Astrocyte (in vitro differentiated cells and primary cell): ENCODE measurements around the gene EXOSC6.

- PRO-cap, result no peak
- RRBS, 2 experiments, result no CpG with 5 or more reads among the region's 3 CpGs
Observed at GRCh38 chr16:68782026-68782376, 44.9 kb downstream of the CDH1 start.

- PRO-cap, result no peak
- RRBS, 2 experiments, result no CpG with 5 or more reads among the region's 2 CpGs
Observed at GRCh38 chr16:69165248-69165655, 21.7 kb upstream of the SNTB2 start.

DNA sequence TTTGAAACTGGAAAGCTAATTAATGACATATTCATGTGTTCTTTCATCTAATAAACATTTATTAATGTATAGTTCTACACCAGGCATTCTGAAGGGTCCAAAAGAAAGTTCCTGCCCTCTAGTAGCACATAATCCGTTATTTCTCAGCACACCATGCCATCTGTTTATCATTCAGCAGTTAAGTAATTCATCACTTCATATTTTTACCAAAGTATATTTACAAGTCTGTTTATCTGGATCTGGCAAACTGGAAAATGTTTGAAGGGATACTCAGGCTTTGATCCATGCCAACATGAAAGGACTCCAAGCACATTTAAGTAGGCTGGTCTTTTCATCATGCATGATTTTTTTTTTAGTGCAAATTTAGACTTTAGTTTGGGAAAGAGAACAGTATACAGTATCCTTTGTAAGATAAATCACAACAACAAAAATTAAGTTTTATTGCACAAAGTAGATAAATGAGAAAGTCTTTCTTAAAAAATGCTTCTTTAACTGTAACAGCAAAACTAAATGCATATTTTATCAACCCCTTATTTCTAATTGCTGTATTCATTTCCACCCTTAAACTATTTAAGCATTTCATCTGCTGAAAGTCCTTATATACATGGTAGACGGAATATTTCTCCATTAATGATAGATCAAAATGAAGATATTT is 4.0 kb upstream of the VPS4A start:
- PRO-cap, result no peak
- RRBS, 2 experiments, result no CpG with 5 or more reads among the region's 2 CpGs

GRCh38 chr16:69428962-69429770 is 4.7 kb downstream of the CYB5B start:
- PRO-cap, result no peak
- RRBS, 2 experiments, result no CpG with 5 or more reads among the region's 8 CpGs

DNA sequence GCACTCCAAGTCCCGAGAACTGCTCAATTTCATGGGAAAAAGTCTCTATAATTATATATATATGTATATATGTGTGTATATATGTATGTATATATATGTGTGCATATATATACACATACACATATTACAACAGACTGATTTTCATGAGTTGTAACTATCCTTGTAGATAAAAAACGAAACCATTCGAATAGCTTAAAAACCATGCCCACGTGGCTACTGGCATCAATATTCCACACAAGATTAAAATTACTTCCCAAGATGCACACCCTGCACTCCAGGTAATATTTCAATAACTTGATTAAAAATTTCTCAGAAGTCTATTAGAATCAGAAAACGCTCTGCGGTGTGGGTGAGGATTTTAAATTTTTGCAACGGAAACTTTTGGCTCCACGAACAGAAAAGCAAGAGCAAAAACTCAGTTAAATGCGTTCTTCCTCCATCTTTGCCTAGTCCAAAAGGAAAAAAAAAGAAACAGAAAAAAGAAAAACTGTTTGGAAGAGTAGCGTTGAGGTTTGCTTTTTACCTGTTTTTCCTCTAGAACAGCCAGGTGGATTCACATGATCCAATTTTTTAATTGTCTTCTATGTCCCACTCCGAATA is 939 bp upstream of the NFAT5 start:
- PRO-cap, result no peak
- RRBS, 2 experiments, result no CpG with 5 or more reads among the region's 11 CpGs

- PRO-cap, result no peak
- RRBS, 2 experiments, result no CpG with 5 or more reads among the region's 3 CpGs
Observed at GRCh38 chr16:69594443-69595028, 28.8 kb downstream of the NFAT5 start.

DNA sequence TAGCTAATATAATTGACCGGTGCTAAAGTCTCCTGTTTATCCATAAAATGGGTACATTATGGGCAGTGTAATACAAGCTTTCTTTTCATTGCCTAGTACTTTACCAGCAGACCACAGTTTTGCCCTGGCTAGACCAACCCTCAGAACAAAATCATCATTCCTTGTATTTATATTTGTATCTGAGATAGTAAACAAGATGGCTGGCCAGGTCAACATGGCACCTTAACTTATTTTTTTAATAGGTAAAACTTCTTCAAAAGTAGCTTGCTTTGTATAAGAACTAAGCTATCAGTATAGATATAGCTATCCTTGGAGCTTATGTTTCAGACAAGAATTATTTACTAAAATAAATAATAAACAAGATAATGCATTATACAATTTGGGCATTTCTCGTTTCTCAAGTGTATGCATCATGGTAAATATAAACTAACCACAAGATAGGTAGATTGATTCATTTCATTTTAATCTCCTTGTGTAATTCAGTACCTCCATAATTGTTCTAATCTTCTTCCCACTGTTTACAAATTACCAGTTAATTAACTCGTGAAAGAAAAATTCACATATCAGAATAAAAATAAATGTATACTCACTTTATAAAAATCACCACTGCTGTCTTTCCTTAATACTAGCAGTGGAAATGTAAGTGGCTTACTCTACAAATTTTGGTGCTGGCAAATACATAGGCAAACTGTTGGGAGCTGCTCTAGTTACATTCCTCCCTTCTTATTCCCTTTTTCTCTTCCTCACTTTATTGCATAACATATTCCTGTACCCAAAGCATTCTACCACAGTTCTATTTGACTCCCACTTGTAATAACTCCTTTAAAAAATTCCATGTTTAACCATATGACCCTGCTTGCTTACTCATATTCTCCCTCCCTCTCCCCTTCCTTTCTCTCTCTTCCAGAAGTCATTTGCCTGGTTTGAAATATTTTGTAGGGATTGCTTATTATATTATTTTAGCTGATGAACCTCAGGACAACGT is 23.0 kb downstream of the NQO1 start:
- PRO-cap, result no peak
- RRBS, 2 experiments, result no CpG with 5 or more reads among the region's 4 CpGs

- PRO-cap, result no peak
- RRBS, 2 experiments, result no CpG with 5 or more reads among the region's 9 CpGs
Observed at GRCh38 chr16:69830559-69831262, 68.6 kb downstream of the WWP2 start.

DNA sequence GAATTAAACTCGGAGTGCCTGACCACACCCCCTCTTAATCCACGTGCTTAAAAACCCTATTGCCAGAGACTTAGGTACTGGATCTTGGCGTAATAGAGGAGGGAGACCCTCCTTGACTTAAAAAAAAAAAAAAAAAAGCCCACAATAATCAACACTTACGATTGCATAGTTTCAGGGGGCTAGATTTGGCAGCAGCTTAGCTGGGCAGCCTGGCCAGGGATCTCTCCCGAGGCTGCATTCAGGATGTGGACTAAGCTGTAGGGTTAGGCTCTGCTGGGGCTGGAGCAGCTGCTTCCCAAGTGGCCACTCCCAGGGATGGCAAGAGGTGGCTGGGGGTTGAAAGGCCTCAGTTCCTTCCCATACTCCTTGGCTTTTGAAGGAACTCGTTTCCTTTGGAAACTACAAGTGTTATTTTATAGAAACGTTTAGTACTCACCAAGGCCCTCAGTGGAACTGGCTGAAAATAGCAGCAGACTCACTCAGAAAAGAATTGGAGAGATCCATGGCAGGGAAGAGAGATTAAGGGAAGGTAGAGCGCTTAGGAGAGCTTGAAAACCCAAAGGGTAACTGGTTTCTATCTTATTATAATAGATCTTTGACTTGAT is 76.3 kb downstream of the WWP2 start:
- PRO-cap, result no peak
- RRBS, 2 experiments, result no CpG with 5 or more reads among the region's 8 CpGs

- PRO-cap, result no peak
- RRBS, 2 experiments, result 75 to 79% methylated on average over 3 of the region's 18 CpGs
Observed at GRCh38 chr16:69941331-69941842, 9.7 kb upstream of the CLEC18A start.

GRCh38 chr16:69942144-69942666 is 8.9 kb upstream of the CLEC18A start:
- PRO-cap, result no peak
- RRBS, 2 experiments, result no CpG with 5 or more reads among the region's 15 CpGs

GRCh38 chr16:70198692-70199104 is 25.1 kb downstream of the CLEC18C start:
- PRO-cap, result no peak
- RRBS, 2 experiments, result no CpG with 5 or more reads among the region's 4 CpGs

DNA sequence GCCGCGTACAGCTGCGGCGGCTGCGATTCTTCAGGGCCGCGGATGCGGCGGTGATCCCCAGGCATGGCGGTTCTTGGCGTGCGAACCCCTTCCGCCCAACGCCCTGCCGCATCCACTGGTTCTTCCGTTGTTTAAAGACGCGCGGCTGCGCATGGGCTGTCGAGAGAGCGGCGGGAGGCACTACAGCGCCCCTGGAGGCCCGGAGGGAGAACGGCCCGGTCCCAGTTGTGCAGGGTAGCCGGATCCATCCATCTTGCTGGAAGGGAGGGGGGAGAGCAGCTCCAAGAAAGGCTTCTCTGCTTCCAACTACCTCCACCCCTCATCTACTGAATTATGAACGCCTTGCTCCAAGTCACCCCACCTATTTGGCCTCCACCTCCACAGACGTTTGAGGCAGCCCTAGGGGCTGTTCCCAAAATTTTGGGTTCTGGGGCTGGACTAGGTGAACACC is at the start of gene EXOSC6:
TSS of gene EXOSC6 (minus strand) at position 105 of the 451 bp plus-strand sequence.
- PRO-cap, result unidirectional peak, minus-strand start at position 117 of the sequence
- RRBS, 2 experiments, result no CpG with 5 or more reads among the region's 30 CpGs

DNA sequence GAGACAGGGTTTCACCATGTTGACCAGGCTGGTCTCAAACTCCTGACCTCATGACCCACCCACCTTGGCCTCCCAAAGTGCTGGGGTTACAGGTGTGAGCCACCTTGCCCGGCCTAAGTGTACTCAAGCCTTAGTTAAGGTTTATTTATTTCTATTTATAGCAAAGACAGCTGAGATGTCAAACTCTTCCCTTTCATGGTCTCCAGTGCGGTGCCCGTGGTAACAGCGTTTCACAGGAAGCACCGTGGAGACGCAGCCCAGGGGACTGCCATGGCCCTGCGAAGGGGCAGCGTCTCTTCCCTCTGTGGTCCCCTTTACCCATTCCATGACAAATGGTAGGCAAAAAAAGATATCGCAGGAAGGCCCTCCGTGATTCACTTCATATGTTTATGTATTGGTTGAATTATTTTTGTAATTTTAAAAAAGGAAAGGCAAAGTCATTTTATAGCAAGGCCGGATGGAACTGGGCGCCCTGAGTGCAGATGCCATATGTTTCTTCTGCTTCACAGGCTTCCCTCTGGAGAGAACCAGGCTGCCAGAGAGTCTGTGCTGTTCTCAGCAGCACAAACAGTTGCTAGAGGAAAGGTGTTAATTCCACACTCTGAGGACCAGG is 29.3 kb downstream of the DDX19A start:
- PRO-cap, result no peak
- RRBS, 2 experiments, result no CpG with 5 or more reads among the region's 12 CpGs

- PRO-cap, result bidirectional peak, plus-strand start at chr16:70380725, minus-strand start at chr16:70380632
- RRBS, 2 experiments, result under 1 to 2% methylated on average over 17 to 23 of the region's 50 CpGs
Observed at GRCh38 chr16:70380401-70381221, 33.9 kb downstream of the DDX19A start.

DNA sequence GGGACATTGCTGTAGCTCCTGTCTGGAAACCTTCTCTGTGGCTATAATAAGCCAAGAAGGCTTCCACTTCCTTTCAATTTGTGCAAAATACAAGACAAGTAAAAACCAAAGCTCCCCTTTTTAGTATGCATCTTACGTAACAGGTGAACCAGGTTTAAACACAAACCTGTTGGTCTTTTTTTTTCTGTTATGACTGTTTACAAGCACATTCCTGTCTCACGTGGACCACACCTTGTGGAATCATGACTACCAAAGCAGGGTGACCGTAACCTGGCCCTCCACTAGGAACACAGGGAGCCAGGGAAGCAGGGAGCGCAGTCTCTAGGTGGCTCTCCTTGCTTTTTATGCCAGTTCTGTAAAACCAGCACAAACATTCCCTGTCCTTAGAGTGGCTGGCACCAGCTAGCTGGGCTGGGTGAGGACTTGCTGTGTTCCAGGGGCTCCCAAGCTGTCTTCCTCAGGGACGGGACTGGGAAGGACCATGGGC is 44.0 kb downstream of the DDX19A start:
- PRO-cap, result no peak
- RRBS, 2 experiments, result no CpG with 5 or more reads among the region's 5 CpGs

- PRO-cap, result unidirectional peak, minus-strand start at chr16:70438762
- RRBS, 2 experiments, result 2% methylated on average over 20 of the region's 25 CpGs
Observed at GRCh38 chr16:70438652-70438879, 334 bp downstream of the ST3GAL2 start.

GRCh38 chr16:70453659-70453887 is 822 bp upstream of the FCSK start:
- PRO-cap, result no peak

DNA sequence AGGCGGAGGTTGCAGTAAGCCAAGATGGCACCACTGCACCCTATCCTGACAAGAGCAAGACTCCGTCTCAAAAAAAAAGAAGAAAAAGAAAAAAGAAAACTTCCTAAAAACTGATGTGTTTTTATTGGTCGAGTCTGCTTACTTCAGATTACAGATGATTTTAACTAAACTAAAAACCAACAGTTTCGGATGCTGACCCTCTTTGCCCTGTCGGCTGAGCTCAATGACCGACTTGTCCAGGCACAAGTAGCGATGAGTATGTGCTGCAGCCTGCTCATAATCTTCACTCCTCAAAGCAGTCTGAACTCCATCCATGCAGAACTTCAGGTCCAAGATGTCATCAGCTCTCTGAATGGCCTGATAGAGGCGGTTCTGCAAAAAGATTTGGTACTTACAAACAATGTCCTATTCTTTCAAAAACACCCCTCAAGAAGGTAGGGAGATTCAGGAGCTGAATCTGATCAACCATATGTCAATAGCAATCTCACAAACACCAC is 9.2 kb downstream of the COG4 start:
- PRO-cap, result no peak
- RRBS, 2 experiments, result no CpG with 5 or more reads among the region's 8 CpGs

DNA sequence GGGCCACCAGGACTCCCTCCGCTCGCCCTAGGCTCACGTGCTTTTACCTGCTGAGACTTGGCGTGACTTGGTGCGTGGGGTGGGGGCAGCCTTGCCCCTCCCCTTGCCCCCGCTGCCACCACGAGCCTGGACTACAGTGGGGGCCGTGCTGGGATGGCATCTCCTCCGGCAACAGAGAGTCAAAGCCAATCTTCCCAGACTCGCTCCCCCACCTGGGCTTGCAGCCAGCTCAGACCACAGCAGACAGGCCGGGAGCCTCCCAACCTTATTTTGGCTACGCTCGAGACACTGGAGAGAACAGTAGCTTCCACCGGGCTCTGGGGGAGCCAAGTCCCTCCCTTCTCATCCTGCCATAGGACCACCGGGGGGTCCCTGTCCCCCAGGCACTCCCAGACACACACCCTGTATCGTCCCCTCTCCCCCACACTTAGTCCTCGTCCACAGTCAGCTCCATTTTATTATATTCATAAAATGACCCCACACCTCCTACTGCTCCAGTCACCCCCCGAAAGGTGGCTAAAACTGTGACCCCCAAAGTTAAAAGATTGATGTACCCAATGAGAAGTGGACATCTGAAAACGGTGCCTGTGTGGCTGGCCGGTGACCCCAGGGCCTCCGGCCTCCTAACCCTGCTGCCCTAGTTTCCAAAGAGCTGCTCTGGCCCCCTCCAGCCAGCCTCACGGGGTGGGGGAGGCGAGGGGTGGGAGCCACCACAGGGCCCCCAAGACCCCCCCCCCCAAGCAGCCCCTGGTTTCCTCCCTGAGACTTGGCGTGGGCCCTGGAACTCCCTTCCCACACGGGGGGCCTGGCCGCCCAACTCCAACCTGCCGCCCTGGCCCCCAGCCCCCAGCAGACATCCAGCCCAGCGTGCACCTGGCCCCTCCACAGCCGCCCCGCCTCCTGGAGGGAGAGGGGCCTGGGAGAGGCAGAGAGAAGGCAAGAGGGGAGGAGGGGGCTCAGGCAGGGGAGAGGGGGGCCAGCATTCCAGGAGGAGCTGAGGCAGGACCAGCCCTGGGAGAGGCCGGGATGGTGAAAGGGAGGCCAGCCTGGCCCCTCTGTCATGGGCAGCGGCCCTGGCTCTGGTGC is 16.3 kb downstream of the IL34 start:
- PRO-cap, result no peak
- RRBS, 2 experiments, result 6 to 17% methylated on average over 4 to 5 of the region's 32 CpGs